Suprapubic skin (tissue), 4 donors: ENCODE measurements around a stretch of chr10.

DNA sequence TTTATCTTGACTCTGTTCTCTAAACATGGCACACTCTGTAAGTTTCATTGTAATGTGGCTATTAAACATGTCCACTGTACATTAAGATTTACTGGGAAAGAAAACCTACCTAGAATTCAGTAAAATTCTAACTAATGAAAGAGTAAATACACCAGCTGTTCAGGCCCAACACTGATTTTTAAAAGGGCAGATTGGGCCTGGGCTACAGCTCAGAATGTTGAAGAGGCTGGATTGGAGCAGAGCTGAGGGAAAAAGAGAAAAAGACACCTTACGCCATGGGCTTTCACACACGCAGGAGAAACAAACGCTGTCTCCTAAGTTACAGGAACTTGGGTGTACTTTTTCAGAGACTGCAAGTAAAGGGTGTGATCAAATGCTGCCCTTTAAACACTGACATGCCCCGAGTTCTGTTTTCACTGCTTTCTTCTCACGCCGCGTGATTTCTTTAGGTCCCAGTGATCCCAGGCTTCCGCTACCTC lies 215.3 kb downstream of the CELF2 start:
- PRO-cap, result no peak
- RAMPAGE, long total RNA, 4 experiments, result no peak in any of the 4 experiments

- PRO-cap, result no peak
- RAMPAGE, long total RNA, 4 experiments, result no peak in any of the 4 experiments
These were observed 227.8 kb downstream of the CELF2 start for GRCh38 chr10:11245459-11245952.

- PRO-cap, result no peak
- RAMPAGE, long total RNA, 4 experiments, result no peak in any of the 4 experiments
These were observed 251.7 kb downstream of the CELF2 start for GRCh38 chr10:11269407-11269783.

DNA sequence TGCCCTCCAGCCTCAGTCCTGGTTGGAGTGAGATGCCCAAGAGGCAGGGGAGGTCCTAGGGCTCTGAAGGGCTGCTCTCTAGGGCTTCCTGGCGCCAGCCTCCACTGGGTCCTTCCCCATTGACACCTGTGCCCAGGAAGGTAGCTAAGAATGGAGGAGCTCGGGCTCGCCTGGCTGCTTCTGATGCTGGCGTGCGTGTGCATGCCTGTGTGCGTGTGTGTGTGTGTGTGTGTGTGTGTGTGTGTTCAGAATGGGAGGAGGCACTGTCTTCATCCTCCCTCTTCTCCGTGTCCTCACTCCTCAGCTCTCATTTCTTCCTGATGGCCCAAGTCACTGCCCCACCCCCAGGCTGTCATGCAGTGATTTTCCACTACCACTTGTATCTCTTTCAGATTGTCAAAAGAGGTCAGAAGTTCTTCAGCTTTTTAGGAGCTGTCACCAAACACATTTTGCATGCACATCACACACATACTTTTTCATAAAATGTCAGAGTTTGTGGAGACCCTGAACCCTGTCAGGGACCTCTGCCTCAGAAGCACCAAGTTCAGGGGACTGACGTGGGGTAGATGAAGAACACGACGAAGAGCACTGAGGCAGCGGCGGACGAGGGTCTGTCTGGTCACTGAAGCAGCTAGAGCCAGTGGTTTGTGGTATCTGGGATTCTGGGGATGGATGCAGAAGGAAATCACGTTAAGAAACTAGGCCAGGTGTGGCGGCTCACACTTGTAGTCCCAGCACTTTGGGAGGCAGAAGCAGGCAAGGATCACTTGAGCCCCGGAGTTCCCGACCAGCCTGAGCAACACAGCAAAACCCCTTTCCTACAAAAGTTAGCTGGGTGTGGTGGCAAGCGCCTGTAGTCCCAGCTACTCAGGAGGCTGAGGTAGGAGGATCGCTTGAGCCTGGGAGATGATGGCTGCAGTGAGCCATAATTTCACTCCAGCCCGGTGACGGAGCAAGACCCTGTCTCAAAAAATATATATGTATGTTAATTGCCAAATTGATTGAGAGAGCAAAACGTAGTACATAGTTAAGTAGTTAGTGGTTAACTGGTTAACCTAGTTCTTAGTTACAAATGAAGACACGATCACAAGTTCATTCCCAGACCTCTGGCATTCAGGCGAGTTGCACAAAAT lies 263.5 kb downstream of the CELF2 start:
- PRO-cap, result no peak
- RAMPAGE, long total RNA, 4 experiments, result no peak in any of the 4 experiments

DNA sequence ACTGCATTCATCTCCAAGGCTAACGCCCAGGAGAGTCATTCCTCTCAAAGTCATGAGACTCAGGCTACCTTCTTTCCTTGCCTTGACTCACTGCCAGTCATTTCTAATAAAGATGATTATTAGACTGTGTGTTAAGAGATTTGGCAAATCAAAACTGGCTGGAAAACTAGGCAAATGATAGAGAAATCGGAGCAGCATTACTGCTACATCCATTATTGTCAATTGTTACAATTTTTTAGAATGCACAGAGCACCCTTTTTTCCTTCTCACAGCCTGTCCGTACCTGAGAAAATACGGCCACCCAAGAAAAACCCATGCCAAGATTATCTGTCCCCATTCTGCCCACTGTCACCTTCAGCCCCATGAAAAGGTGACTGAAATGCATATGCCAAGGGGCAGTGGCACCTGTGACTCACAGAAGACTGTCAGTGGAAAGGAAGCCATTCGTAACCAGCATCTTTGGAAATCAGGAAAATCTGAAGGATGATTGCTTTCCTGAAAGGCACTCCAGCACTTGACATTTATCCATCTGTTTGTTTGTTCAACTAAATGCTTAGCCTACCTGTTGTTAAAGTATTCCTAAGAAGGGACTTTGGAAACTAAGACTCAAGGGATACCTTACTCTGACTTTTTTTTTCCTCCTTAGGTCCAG lies 286.1 kb downstream of the USP6NL start:
- PRO-cap, result no peak
- RAMPAGE, long total RNA, 4 experiments, result no peak in any of the 4 experiments

DNA sequence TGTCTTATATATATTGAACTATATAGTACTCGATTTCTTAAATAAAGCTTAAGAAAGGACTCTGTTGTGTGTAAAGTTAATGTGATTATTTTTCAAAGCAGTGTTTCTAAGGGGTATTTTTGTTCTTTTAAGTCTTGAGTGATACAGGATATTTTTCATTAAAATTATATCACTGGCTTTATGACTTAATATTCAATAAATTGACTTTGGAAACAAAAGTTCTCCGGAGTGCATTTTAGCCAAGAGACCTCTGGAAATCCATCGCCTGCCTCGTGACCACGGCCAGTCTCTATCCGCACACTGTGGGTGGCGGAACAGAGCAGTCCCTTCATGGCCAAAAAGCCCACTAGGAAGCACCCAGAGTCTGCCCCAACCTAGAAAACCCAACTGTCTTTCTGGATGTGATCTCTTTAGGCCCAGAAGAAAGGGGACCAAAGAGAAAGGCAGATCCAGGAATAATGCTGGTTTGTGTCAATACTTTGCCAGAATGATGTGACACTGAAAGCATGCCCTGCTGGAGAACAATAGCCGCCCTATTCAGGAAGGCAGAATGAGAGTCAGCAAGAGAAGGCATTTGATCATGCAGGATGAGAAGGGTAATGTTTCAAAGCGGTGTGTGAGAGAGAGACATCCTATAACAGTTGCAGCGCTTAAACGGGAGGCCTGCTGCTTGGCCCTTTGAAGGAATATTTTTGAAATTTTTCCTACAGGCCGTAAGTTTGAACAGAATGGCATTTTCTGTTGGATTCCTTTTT lies 274.8 kb downstream of the USP6NL start:
- PRO-cap, result no peak
- RAMPAGE, long total RNA, 4 experiments, result no peak in any of the 4 experiments

GRCh38 chr10:11344542-11344934 lies 266.9 kb downstream of the USP6NL start:
- PRO-cap, result no peak
- RAMPAGE, long total RNA, 4 experiments, result no peak in any of the 4 experiments

- PRO-cap, result no peak
- RAMPAGE, long total RNA, 4 experiments, result no peak in any of the 4 experiments
These were observed 156.8 kb downstream of the USP6NL start for GRCh38 chr10:11454161-11455610.

GRCh38 chr10:11517206-11517760 lies 94.2 kb downstream of the USP6NL start:
- PRO-cap, result no peak
- RAMPAGE, long total RNA, 4 experiments, result no peak in any of the 4 experiments

- PRO-cap, result no peak
- RAMPAGE, long total RNA, 4 experiments, result no peak in any of the 4 experiments
These were observed 3.3 kb downstream of the USP6NL start for GRCh38 chr10:11607864-11608757.

- PRO-cap, result no peak
- RAMPAGE, long total RNA, 4 experiments, result start-site peak on the minus strand in 1 of 4 experiments, at chr10:11609491-11609637 at its widest, 5 reads per replicate
These were observed 1.9 kb downstream of the USP6NL start for GRCh38 chr10:11609398-11610061.

DNA sequence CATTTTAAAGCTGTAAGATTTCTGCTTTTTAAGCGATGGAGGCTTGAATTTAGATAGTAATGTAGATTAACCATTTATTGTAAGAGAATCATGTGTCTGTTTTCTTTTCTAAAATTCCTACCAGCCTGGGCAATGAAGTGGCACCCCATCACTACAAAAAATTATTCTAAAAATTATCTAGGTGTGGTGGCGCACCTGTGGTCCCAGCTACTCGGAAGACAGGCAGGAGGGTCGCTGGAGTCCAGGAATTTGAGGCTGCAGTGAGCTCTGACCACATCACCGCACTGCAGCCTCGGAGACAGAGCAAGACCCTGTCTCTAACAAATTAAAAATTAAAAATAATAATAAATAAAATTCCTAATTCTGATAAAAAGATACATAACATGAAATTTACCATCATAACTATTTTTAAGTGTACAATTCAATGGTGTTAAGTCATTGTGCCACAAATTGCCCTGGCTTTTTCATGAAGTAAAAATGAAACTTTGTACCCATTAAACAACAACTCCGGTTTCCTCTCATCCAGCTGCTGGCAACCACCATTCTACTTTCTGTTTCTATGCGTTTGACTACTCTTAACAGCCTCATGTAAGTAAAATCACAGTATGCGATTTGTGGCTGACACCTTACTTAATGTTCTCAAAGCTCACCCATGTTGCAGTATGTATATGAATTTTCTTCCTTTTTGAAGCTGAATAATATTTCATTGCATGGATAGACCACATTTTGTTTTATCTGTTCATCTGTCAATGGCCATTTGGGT lies 20.6 kb upstream of the USP6NL start:
- PRO-cap, result no peak
- RAMPAGE, long total RNA, 4 experiments, result no peak in any of the 4 experiments

DNA sequence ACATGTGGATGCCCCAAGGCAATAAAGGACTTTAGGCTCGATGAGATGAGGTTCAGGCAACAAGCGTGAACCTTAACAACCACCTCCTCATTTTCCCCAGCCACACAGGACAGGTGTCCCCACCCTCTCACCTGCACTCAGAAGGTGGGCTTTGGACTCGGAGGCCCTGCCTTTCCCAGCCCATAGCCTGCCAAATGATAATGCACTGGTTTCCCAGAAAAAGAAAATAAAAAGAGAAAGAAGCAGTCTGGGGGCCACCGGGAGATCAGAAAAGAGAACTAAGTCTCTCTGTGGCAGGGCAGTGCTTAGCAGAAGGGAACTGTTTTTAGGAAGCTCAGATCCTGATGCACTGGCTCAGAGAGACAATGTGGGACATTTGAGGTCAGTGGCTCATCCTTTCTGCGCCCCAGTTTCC lies 22.2 kb upstream of the ECHDC3 start:
- PRO-cap, result no peak
- RAMPAGE, long total RNA, 4 experiments, result no peak in any of the 4 experiments

- PRO-cap, result no peak
- RAMPAGE, long total RNA, 4 experiments, result no peak in any of the 4 experiments
These were observed 4.7 kb upstream of the ECHDC3 start for GRCh38 chr10:11737205-11738141.

DNA sequence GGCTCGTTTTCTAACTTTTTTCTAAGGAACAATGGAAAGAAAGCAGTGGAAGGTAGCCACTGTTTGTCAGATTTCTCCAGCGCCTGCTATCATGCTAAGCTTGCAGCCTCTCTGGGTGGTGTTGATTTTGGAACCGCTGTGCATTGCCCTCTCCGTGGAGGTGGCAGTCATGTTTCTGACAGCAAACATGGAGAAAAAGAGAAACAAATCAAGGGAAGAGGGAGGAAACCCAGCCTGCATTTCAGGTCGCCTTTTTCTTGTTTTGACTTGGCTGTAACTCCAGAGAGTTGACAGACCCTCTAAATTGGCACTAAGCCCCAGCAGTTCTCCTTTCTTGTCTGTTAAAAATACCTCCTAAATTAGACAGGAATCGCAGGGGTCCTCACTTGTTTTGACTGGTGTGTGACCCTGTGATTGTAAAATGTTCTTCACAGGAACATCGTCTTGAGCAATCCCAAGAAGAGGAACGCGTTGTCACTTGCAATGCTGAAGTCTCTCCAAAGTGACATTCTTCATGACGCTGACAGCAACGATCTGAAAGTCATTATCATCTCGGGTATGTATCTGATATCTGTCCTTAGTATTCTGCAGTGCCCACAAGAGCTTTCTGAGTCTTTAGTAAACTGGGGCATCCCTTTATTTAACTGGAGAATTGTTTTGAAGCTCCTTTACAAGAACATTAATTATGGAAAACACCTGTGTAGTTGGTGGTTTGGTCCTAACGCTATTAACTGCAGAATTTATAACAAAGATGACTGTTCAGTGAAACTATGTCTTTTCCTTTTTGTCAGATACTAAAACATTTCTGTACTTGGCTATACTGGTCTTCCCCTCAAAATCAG lies 5.0 kb downstream of the ECHDC3 start:
- PRO-cap, result no peak
- RAMPAGE, long total RNA, 4 experiments, result no peak in any of the 4 experiments

- PRO-cap, result no peak
- RAMPAGE, long total RNA, 4 experiments, result no peak in any of the 4 experiments
These were observed 3.0 kb upstream of the UPF2 start for GRCh38 chr10:12045582-12045976.

DNA sequence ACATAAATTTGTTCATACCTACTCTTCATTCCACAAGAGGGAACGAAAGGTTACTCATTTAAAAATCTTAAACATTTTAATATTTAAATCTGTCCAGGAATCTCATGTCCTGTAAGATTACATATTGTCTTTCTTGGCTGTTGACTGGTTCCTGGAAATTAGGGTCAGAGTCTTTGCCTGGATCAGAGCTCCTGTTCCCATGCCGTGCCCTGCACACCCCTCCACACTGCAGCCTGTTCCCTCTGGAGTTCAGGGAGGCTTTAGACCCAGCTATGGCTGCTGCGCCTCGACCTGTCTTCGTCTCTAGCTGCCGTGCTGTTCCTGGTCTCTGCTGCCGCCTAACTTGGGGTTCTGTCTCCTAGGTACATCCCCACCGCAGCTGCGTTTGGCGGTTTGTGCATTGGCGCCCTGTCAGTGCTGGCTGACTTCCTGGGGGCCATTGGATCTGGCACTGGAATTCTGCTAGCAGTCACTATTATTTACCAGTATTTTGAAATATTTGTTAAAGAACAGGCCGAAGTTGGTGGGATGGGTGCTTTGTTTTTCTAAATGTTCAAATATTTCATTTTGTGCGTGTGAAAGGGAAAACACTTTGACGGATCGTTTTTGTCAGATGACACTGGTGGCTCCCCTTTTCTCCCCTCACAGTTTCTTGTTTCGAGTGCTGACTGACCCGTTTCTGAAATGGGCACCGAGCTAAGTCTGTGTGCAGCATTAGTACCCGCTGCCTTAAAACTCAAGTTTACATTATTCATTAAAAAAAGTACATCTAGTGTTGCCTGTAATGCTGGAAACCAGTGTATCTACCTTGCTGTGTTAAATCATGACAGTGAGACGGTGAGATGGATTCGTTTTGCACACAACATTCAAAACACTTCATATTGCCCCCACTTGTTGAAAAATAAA lies 31.5 kb downstream of the NUDT5 start:
- PRO-cap, result no peak
- RAMPAGE, long total RNA, 4 experiments, result no peak in any of the 4 experiments

DNA sequence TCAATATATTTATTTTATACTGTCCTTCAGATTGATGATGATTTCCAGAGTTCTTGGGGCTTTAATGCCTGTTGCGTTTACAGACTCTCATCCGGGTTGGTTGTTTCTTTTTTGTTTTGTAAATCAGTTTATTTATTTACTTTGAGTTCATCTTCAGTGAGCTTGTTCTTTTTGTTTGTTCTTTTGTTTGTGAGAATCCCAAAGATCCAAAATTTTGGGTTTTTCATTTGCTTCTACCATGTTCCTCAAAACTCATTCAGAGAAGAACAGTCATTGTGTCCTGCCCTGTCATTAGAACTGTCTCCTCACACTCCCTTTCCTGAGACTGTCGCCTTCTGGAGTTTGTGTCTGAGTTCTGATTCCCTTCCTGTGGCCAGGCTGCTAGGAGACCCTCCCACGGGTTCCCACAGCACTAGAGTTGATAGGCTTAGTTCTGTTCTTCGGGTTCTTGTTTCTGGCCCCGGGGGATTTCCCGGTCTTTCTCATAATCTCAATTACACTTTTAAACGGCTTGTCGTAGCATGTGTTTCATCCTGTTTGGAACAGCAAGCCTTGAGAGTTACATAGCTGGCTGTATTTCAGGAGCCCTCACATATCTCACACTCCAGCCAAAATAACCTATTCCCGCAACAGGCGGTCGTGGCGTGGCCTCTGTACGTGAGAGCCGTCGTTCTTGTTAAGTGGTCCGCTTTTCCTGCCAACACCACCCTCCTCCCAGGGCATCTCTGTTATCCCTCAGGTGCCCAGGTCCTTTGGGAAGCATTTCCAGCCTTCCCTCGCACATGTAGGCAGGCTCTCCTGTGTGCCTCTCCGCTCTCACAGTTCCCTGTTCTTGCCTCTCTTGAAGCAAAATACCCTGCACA lies 45.8 kb downstream of the CDC123 start:
- PRO-cap, result no peak
- RAMPAGE, long total RNA, 4 experiments, result no peak in any of the 4 experiments

DNA sequence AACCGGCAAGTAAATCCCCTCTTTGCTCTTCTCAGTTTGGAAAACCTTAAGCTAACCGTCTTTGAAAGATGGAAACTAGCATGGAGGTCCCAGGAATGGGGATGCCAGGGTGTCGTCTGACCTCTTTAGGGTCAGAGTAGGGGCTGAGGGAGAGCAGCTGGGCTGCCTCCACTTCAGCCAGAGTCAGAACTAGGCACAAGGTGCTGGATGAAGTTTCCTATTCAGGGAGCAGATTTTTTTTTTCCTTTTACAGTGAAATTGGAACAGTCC lies 1.3 kb upstream of the CAMK1D start:
- PRO-cap, result no peak
- RAMPAGE, long total RNA, 4 experiments, result no peak in any of the 4 experiments

GRCh38 chr10:12351319-12351859 lies 2.0 kb downstream of the CAMK1D start:
- PRO-cap, result no peak
- RAMPAGE, long total RNA, 4 experiments, result no peak in any of the 4 experiments